Neural progenitor cell (in vitro differentiated cells): Measurements from ENCODE around the genes OR1D2, OR1A1, OR3A1 and HASPIN.

DNA sequence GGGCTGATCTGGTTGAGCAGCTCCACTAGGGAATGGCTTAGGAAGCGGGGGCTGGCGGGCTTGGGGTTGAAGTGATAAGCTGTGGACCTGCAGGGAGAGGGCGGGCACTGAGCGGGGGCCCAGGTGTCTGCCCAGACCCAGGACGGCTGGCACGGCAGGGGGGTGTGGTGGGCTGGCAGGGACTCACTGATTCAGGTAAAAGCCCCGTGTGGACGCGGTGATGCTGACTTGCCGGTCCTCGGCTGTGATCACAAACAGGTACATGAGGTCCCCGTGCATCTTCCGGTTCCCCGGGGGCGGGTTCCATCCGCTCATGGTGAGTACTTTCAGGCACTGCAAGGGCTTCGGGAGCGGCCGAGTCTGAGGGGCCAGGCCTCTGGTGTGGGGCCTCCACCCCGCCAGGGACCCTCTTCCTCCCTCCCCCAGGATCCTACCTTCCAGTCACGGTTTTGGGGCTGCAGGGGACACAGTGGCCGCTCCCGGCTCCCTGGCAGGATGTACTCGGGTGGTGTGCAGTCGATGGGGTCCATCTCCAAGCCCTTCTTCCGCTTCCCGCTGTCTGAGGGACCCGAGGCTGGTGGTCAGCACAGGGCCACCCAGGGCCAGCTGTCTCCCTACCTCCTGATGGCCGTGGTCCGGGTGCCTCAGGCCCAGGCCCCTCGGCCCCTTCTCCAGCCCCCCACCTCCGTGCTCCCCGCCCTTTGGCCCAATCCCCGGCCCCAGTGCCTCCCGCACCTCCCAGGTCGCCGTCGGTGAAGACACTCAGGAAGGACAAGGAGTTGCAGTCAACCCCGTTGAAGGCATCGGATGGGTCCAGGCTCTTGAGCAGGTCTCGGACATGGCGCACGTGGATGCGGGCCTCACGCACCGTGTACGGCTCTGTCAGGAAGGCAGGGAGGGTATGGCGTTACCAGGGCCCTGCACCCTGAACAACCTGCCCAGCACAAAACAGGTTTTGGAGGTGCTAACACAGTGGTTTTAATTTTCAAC, 10.1 kb downstream of the CLUH start:
- RAMPAGE, long total RNA: no peak

GRCh38 chr17:2703166-2703629, 8.4 kb downstream of the CLUH start:
- RAMPAGE, long total RNA: no peak

DNA sequence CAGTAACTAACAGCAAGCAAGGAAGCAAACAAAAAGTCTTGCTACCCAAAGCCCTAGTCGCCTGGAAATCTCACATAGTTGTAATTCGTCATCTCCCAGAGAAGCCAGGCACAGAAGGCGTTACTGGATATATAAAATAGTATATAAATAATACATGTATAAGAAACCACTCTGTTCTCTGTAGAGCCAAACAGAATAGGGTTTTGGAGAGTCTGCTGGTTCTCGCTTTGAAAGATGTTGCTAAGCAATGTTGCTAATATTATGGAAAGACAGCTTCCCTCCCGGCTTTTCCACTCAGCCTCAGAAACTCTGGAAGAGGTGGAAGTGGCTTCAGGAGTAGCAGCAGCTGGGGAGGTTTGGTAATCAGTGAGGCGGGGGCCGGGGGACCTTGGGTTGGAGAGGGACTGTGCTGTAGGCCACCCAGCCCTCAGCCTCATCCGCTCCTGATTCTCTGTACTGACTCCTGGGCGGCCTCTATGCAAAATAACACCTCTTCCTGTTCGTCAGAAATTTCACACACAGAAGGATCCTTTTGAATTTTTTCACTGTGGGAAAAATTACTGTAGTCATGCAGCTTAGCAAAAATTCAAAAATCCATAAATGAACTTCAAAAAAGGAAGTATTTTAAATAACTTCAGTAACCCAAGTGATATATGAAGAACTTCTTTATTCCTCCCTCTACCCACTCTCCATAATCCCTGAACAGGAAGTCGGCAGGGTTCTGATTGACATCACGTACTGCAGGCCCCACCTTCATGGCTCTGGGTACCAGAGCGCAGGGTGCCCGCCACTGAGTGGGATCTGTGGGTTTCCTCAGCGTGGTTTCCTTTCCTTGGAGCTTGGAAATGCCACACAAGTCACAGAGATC, 51.4 kb downstream of the RAP1GAP2 start:
- RAMPAGE, long total RNA: no peak

GRCh38 chr17:2853271-2854326, 57.4 kb downstream of the RAP1GAP2 start:
- RAMPAGE, long total RNA: no peak

DNA sequence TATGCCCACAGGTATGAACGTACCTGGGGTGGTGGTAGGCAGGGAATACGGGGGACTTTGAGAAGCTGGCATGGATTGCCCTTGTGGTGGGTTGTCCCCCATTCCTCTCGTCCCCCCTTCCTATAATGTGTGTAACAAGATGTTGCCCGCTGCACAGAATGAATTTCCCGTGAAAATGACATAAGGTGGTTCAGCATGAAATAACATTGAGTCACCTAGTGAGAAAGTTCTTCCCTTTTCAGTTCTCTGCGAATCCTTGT, 58.8 kb downstream of the RAP1GAP2 start:
- RAMPAGE, long total RNA: no peak

GRCh38 chr17:2939634-2940178, 123.7 kb downstream of the OR1D5 start:
- RAMPAGE, long total RNA: no peak

GRCh38 chr17:2949508-2950031, 113.8 kb downstream of the OR1D5 start:
- RAMPAGE, long total RNA: no peak

DNA sequence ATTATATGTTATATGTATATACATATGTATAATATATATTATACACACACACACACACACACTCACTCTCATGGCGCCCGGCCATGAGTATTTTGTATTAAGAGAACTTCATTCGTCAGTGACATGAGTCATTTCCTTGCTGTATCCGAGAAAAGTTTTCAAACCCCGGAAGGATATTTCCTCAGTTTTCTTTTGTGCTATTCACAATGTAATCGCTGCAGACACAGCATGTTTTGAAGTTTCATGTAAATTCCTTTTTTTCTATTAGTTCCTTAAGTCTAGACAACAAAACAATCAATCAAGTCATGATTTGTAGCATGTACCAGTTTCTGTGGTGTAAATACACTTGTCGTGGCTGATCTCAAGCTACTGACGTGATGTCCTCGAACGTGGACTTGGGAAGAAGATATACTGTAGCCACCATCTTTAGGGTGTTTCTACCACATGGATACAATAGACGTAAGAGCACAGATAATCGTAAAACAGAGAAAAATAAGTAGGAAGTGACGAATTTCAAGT, 33.2 kb downstream of the OR1D5 start:
- RAMPAGE, long total RNA: no peak

DNA sequence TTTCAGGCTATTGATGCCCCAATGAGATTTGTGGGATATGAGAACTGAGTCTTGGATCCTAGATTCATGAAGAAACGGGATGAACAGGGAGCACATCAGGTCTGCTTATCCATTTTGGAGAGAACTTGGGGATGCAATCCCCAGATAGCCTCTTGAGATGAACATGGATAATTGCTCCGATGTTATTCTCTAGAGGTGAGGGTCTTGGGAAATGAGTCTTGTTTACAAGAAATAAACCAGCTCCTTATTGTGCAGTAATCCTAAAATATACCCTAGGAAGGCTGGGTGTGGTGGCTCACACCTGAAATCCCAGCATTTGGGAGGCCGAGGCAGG, at the start of gene OR1D2:
OR1D2 (minus strand) TSS at position 116 of the 334 bp plus-strand sequence.
- RAMPAGE, long total RNA: no peak

GRCh38 chr17:3207489-3207741, at the start of gene OR1A1:
Gene OR1A1, plus strand, starts transcription at chr17:3207667.
- RAMPAGE, long total RNA: no peak

GRCh38 chr17:3298134-3298659, at the start of gene OR3A1:
Gene OR3A1, minus strand, starts transcription at chr17:3298360.
- RAMPAGE, long total RNA: no peak

DNA sequence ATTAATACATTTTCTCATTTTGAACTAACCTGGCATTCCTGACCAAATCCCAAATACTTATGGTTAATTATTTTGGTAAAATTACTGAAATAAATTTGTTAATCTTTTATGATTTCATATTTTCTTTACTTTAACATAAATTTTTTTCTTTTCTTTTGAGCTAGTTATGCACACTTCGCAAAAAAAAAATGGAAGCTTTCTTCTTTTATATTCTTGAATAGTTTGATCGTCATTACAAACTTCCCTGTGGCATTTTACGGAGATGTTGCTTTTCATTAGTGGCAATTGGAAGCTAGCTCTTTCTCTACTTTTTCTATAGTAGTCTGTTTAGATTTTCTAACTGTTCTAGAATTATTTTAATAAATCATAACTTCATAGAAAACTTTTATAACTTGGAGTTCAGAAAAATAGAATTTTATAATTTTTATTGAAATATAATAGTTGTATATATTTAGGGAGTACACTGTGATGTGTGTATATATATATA, 17.3 kb downstream of the OR1E2 start:
- RAMPAGE, long total RNA: no peak

GRCh38 chr17:3474082-3474714, 1.6 kb upstream of the ASPA start:
- RAMPAGE, long total RNA: no peak

DNA sequence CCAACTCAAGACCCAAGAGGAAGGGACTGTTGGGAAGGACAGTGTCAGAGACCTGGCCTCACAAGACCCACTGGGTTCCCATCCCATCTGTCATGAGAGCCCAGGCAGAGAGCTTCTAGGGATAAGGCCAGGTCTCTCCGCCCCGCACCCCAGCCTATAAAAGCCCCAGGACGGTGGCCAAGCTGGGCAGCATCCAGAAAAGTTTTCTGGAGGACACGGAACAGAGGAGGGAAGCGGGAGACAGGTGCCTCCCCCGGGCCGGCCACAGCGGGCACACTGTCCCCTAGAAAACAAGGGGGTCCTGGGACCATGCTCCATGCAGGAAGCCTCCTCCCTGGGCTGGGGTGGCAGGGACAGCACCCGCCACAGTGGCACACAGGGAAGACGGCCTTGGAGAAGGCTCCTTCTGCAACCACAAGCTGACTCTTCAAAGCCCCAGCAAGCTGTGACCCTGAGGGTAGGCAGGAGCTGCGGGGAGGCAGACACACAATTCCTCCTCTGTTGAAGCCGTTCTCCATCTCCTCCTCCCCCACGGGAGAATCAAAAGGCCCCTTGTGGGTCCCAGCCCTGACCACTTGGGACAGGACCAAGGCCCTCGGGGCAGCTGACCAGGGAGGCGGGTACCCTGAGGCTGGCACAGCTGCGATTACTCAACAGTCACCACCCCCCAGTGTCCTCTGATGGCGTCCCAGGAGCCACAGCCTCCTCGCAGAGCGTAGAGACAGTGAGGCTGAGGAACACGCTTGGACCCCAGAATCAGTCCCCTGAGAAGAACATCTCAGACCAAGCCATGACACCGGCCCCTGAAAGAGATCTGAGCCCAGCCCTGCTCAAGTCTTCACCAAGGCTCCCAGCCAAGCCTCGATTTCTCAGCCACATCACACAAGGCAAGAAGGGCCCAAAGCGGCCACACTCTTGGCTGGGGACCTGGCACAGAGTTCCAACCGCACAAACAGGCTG, 26.1 kb downstream of the TRPV3 start:
- RAMPAGE, long total RNA: no peak

- RAMPAGE, long total RNA: no peak
Observed at GRCh38 chr17:3562902-3563379, 5.3 kb upstream of the TRPV3 start.

- RAMPAGE, long total RNA: no peak
Observed at GRCh38 chr17:3596734-3597547, 12.3 kb downstream of the TRPV1 start.

DNA sequence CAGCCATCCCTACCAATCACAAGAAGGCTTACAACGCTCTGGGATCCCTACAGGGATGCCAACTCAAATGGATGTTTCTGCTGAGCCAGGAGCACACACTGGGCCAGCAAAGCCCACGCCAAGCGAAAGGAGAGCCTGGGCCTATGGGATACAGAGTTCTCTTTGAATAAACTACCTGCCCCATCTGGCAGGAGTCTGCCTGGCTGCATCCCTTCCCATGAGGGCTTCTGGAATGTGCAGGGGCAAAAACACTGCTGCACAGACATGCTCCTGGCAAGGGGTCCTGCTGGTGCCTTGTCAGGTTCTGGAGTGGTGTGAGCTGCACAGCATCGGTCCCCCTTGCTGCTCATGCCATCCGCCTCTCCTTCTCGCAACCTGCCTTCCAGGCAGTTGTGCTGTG, 265 bp upstream of the TRPV1 start:
- RAMPAGE, long total RNA: no peak

DNA sequence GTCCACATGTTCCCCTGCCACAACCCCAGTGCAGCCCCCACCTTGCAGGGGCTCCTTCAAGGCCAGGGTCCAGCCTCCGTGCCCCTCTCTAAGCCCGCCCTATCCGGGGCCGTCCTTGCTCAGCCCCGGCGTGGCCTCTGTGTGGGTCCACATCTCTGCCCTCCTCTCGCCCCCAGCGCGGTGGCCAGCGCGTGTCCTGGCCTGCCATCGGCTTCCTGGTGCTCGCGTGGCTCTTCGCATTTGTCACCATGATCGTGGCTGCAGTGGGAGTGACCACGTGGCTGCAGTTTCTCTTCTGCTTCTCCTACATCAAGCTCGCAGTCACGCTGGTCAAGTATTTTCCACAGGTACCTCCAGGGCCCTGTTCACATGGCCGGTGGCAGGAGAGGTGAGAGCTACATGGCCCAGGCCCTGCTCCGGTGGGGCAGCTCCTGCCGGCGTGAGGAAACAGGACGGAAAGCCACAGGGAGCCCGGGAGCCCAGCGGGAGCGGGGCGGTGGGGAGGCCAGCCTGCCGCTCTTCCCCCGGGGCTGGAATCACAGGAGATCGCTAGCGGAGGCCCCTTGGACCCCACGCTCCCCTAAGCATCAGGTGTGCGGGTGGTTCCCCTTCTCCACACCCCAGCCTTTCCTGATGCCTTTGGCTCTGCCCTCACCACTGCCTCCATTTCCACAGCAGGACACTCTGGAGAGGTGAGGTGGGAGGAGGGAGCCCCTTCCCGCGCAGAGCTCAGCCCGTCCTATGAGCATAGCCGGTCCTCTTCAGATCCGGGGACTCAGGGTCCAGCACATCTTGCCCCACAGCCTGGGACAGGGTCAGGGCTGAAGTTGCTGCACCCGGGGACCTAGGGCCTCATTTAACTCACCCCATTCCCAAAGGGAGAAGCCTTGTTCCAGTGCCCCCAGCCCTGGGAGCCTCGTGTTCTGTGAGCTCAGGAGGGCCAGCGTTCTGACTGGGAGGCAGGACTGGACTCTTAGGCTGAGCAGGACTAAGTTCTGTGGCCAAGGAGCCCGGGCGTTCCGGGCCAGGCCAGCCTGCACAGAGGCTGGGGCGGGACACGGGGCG, 10.2 kb downstream of the TAX1BP3 start:
- RAMPAGE, long total RNA: no peak

GRCh38 chr17:3693810-3694239, 2.1 kb downstream of the P2RX5 start:
- RAMPAGE, long total RNA: no peak

GRCh38 chr17:3723184-3724047, at the start of gene HASPIN:
Gene HASPIN, plus strand, starts transcription at chr17:3723903.
- RAMPAGE, long total RNA: start-site peak on the minus strand at chr17:3723804-3723837, 146 and 171 reads in 2 replicates